BE2C (cell line): Measurements from ENCODE around the genes VAPB and TUBB1.

DNA sequence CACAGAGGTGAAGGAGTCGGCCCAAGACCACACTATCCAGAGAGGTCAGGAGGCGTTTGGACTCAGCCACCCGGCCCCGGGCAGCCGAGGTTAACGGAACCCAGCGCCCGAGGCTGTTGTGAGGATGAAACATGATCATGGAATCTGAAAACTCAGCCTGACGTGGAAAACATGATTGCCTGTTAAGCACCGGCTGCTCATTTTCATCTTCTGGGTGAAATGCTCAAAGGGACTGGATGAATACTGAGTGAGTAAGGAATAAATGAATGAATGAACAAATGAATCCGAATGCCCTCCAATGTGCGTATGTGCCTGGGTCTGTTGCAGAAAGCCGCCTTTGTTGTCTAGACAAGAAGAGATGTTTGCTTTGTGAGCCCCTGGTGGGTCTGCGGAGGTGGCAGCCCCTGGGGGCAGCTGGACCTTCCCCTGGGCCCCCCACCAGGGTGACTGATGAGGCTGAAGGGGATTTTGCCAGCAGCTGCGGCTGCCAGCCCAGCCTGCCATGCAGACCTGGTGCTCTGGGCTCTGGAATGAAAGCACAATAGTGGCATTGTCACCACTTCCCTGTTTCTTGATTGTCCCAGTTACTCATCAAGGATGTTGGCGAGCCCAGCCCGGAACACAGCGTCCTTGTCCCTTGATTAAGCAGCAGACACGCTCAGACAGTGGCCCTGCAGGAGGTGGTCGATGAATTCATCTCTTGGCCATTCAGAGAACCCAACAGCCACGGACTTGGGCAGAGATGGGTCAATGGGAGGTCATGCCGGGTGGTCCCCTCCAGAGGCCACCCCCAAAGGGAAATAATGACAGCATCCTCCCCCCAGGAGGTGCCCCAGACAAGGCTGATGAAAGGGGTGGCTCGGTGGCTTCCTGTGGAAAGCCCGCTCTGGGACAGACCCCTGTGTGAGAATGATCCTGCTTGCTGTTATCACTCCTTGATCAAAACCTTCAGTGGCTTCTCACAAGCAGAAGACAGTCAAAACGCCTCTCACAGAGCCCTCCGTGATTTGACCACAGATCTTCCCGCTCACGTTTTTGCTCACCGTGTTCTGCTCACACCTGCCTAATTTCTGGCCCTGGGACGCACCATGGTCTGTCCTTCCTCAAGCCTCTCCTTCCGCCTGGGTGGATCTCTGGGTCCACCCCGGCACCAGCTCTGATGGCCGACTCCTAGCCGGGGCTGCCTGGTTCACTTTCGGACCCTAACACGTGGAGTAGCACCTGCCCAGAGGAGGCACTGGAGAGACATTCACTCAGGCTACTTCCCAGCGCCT is 133.1 kb upstream of the C20orf85 start:
- RRBS: 92% methylated on average over 7 of the region's 37 CpGs

DNA sequence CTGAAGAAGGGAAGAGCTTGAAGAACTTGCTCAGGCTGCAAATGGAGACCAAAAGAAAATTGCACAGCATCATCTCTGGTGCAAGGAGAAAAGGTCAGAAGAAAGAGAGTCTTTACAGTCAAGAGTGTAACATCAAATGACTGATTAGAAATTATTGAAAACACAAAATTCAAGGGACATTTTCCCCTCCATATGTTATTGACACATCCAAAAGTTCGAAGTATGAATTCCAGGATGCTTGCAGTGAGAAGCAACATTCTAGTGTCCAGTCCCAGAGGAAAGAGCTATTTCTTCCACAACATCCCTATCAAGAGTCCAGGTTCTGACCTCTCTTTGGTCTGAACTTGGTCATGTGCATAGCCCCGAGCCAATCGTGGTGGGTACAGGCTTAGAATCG is 53.0 kb upstream of the C20orf85 start:
- RRBS: no CpG with 5 or more reads among the region's 4 CpGs

DNA sequence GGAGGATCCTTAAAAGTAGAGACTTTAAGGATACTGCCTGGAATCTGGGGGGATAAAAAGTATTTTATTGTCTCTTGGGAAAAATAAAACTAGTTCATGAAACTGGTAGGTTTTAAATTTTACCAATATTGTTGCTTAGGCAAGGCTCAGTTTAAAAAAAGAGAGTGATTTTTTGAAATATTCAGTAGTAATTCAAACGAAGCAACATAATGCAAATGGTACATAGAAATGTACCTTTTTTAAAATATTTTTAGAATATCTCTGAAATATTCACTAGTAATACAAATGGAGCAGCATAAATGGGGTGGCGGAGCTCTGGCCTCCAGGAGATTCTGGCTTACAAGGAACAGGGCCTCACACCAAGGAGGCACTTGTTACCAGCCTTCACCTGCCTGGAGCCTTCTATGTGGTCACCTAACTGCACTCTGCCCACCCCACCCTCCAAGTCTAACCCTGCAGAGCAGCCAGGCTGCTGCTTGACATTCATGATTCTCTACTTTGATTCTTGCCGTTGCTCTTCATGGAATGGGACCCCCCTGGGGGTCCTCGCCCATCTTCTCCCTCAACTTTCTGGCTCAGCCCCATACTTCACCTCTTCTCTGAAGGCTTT is 27.0 kb downstream of the RAB22A start:
- RRBS: no CpG with 5 or more reads among the region's 4 CpGs

DNA sequence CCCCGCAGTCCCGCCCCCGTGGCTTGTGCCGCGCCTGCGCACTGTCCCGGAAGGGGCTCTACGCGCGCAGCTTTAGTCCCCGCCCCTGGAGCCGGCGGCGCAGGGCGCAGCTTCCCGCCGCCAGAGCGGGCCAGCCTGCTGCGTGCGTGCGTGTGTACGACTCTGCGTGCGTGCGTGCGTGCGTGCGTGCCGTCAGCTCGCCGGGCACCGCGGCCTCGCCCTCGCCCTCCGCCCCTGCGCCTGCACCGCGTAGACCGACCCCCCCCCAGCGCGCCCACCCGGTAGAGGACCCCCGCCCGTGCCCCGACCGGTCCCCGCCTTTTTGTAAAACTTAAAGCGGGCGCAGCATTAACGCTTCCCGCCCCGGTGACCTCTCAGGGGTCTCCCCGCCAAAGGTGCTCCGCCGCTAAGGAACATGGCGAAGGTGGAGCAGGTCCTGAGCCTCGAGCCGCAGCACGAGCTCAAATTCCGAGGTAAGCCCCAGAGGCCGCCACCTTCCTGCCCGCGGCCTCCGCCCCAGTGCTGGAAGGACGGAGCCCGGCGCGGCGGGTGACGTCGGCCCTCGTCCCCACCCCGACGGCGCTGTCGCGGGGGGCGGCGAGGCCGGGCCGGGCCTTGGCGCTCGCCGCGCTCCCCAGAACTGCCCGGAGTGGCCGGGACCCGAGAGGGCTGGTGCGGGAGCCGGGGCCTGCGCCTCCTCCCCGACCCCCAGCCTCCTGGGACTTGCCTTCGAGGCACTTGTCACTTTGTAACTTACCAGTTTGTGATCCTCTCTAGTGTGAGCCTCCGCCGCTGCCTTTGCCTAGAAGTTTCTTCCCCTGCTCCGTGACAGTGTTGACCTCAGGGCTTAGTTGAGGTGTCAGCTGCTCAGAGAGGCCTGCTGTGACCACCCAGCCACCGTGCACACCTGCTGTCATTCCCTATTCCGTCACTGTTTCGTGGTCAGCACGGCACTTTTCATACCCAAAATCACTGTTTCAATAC is at the start of gene VAPB:
TSS of gene VAPB (plus strand) at position 185 of the 984 bp plus-strand sequence.
- RRBS: 1% methylated on average over 59 of the region's 101 CpGs

DNA sequence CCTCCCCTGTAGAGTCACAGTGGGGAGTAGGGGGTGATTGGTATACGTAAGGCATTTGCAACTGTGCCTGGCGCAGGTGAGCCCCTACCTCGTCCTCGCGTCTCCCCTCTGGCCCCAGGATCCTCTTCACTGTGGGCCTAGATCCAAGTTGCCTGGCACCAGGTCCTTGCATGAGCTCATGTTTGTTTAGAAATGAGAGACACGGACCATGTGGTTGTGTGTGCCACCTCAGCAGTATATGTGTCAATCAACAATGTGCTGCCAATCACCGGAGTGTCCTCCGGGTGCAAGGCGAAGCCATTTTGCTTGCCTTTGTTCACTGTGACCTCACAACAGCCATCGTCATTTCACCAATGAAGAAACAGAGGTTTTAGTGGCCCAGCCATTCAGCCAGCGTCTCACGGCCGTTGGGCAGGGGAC is 36.0 kb upstream of the STX16 start:
- RRBS: no CpG with 5 or more reads among the region's 13 CpGs

DNA sequence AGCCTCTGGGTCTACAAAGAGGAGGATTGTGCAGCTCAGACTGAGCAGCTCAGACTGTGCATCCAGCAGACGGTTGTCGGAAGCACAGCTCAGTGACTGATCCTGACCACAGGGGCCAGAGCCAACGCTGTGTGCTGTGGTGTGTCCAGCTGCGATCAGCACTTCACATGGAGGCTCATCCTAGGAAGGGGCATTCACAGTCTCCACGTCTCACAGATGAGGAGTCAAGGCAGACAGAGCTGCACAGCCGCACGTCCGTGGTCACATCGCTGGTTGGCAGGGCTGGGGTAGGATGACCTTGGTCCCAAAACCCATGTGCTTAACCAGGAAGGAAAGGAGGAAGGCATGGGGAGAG is 28.3 kb upstream of the STX16 start:
- RRBS: no CpG with 5 or more reads among the region's 9 CpGs

DNA sequence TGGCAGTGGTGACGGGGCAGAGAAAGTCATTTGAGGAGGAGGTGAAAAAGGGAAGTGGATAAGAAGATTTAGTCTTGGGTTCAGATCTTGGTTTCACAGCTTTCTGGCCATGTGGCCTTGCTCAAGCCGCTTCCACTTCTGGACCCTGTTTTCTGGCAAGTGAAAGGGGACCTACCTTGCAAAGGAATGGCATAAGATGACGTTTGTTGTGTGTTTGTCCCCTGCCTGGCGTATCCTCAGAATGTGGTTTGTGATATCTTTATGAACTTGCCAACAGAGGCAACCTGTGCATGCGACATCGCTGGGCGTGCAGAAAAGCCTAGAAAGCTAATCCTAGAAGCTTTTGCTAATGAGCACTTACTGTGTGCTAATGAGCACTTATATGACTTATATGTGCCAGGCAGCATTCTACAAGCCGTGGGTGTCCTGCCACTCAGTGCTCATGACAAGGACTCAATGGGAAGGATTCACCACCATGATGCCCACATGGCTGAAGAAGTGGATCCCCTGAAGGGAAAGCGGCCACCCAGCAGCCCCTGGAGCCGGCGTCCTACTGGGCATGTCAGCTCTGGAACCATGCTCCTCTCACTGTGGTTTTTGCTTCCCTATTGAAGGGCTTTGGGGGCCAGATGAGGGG is 23.6 kb upstream of the STX16 start:
- RRBS: no CpG with 5 or more reads among the region's 11 CpGs

GRCh38 chr20:58647596-58648486 is 3.2 kb upstream of the STX16 start:
- RRBS: no CpG with 5 or more reads among the region's 13 CpGs

DNA sequence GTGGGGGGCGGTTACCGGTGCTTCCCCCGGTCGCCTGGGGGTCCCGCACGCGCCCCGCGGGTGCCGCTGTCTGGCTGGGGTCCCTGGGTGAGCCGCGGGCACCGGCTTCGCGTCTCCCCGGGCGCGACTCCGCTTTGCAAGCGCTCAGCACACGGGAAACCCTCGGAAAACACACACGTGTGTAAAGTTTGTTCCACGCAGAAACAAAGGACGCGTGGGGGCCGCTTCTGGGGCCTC is 1.3 kb upstream of the STX16 start:
- RRBS: 92% methylated on average over 10 of the region's 27 CpGs

DNA sequence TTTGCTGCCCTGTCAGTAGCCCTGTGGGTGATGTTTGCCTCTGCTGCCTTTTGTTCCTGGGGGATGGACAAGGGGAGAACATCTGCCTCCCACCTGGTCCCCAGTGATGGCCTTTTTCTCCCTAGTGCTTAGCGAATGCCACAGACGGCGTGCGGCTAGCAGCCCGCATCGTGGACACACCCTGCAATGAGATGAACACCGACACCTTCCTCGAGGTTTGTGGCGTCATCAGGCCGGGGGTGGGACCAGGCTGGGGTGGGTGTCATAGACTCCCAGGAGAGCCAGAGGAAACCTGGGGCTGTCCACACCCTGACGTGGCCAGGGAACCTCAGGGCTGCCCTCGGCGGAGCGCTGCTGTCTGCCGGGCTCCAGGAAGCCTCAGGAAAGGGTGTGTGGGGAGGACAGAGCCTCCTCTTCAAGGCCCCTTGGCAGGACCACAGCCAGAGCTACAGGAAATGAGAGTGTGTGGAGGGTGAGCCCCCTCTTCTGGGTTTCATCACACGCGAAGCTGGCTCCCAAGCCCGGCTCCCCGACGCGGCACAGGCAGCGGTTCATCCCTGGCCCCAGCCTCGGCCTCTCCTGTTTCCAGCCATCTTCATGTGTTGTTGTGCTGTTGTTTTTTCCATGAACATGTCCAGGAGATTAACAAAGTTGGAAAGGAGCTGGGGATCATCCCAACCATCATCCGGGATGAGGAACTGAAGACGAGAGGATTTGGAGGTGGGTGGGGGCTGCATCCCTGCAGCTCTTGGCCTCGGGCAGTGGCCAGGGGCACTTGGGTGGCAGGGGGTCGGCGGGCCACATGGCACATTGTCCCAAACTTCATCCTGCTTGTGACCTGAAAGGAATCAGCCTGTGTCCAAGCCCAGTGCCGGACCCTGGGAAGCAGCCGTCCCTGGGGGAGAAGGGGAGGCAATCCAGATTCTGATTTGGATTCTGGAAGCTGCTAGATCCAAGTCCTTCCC is 6.2 kb downstream of the NPEPL1 start:
- RRBS: no CpG with 5 or more reads among the region's 30 CpGs

DNA sequence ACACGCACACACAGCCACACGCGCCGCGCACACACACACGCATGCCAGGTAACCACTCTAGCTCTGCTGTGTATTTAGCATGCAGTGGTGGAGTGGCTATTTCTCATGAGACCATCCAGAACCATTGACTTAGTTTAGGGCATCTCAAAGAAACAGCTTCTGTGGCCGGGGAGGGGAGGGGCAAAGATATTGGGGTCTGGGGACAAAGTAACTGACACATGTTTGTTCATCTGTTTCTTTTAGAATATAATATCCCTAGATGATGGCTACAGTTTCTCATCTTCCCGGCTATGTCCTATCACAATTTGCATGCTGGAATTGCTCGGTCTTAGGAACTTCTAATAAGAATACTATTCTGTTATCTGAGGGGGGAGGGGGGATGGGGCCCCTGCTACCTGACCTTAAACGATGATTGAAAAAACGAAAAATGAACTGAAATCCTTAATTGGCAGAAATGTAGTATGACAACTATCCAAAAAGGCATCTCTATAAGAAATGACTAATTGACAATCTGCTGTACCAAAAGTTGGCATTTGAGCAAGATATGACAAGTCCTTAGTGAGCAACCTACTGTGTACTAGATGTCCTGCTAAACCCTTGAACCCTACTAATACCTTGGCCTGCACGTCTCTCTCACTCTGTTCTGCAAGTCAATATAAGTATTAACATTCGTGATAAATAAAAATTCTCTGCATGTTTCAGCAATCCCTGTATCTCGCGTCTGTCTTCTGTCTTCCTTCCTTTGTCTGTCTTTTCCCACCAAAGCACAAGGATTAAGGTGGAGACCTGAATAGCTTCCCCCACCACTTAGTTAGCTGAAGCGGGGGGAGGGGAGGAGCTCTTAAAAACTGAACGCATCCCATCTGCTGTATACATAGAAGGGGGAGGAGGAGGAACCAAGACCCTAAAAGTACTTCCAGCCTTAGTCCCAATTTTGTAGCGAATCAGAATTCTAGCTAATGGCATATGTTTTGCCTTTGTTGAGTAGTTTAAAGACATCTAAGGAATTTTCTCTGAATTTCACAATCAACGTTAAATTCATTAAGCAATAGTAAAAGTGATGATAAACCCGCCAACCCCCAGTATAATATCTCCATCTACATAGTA is 8.8 kb downstream of the GNAS start:
- RRBS: 50% methylated on average over 2 of the region's 20 CpGs

DNA sequence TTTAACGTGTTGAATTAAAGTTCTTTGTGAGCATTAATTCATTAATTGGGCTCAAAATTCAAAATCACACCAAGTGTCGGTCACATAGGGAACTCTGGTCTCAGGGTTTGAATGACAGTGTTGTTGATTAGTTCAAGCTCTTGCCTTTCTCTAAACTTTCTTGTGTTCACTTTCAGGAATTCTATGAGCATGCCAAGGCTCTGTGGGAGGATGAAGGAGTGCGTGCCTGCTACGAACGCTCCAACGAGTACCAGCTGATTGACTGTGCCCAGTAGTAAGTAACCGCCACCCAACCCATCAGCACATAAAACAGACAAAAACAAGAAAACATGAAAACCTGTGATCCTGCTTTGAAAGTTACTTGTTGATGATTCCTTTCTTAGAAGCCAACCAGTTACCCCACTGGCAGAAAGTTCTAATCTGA is 14.0 kb downstream of the GNAS start:
- RRBS: no CpG with 5 or more reads among the region's 7 CpGs

DNA sequence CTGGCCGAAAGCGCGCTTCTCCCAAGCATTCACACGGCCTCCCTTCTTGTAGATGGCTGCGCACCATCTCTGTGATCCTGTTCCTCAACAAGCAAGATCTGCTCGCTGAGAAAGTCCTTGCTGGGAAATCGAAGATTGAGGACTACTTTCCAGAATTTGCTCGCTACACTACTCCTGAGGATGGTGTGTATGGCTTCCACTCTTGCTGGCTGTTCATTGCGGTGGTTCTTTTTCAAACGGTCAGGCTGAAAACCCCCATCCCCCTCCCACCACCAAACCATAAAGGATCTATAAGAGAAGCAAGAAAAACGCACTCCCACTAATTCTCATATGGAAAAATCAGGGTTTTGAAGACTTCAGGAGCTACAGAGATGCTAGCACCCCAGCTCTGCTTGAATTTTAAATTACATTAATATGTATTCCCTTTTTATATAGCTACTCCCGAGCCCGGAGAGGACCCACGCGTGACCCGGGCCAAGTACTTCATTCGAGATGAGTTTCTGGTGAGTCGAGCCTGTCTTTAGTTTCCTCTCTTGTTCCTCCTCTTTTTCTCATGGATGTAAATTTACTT is 18.8 kb downstream of the GNAS start:
- RRBS: no CpG with 5 or more reads among the region's 18 CpGs

DNA sequence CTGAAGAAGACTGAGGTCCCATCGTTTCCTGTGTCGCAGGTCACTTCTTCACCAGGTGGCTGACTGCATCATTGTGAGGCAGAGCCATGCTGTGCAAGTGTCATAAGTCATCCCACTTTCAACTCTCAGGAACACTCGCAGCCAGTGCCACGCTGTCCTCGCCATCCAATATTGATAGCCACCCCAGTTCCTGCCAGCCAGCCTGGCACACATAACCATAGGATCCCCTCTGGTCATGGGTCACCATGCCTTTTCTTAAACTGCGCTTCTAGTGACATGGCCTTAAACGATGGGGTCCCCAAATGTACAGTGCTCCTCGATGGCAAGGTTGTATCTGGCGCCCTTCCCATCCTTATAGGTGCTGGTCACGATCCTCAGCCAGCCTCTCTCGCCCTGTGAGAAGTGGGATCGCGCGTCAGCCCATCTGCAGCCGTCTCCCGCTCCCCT is 11.7 kb downstream of the CTSZ start:
- RRBS: no CpG with 5 or more reads among the region's 16 CpGs

DNA sequence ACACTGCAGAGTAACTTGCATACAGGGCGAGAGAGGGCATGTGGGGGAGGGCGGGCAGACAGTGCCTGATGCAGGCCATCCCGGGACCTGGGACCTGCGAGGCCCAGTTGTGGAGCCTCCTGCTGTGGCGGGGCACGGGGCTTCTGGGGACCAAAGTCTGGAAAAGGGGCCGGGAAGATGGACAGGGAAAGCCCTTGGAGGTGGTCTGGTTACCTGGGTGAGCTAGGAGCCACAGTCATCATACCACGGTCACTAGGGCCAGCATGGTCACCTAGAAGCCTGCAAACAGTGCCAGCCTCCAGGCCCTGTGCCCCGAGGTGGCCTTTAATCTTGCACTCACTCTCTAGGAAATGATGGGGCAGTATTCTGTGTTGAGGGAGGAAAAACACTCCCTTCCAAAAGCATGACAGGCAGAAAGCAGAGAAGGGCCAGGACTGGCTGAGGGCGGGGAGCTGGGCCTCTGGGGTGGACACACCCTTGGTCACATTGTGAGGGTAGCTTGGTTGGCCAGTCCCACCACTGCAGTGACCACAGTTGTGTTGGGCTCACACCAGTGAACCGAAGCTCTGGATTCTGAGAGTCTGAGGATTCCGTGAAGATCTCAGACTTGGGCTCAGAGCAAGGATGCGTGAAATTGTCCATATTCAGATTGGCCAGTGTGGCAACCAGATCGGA is at the start of gene TUBB1:
TSS of gene TUBB1 (plus strand) at position 531 of the 675 bp plus-strand sequence.
- RRBS: 96% methylated on average over 3 of the region's 14 CpGs

DNA sequence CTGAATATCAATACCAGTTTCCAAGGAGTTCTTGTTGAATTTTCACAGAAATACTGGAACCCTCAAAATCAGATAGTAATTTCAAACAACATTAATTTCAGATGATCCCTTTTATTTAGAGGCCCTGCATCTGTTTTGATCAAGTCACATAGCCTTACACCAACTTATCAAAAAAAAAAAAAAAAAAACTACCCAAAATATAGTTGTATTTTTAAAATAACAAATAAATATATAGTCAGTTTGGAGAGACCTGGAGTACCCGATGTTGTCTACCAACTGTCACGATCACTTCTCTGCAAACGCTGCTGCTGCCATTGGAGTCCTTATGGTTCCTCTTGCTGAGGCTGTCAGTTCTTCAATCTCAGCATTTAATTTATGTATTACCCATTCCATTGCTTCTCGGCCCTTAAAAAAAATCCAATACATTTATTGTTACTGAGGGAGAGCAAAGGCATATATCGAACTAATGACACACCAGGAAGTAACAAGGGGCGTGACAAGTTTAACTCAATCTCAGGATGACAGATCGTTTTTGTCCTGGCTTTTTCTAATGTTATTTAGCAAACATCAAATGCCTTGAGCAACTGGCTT is 2.7 kb upstream of the ATP5F1E start:
- RRBS: no CpG with 5 or more reads among the region's 7 CpGs

DNA sequence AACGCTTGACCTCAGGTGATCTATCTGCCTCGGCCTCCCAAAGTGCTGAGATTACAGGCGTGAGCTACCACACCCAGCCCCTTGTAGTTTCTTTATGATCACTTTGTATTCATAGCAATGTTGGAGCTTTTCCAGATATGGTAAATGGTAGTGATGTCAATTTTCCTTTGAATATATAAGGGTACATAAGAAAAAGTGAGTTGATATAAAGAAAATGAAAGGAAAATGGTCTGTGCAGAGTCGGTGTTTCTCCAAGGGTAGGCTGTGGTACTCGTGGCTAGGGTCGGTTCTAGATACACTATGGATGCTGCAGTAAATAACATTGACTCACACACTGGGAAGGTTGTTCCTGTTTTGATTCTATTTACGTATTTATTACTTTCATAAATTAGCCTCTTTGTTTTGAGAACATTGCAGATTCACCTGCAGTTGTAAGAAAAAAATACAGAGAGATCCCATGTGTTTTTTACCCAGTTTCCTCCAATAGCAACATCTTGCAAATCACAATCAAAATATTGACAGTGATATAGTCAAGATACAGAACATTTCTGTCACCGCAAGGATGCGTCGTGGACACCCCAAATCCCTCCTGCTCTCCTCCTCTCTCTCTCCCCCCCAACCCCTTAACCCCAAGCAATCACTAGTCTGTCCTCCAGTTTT is 2.5 kb downstream of the ZNF831 start:
- RRBS: no CpG with 5 or more reads among the region's 10 CpGs

- RRBS: no CpG with 5 or more reads among the region's 14 CpGs
These were observed 89.2 kb upstream of the PHACTR3 start for GRCh38 chr20:59515155-59515504.

DNA sequence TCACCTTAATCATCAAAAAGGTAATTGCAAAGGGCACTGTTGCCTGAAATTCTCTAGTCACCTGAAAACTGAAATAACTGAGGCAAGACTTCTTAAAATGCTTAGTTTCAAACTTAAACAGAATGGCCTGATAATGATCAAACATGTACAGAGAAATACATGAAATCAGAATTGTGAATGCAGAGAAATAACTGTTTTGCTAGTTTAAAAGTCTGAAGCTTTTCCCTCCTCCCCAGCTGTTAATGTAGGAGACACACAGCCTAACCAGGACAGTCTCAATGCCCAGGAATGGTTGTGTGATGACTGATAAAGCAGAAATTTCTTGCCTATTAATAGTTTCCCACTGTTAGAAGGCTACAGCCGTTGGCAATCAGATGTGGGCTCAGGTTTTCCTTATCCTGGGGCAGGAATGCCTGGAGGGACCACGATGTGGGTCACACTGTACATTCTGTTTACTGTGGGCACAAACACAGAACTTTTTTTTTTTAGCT is 2.0 kb downstream of the PPP1R3D start:
- RRBS: no CpG with 5 or more reads among the region's 2 CpGs

DNA sequence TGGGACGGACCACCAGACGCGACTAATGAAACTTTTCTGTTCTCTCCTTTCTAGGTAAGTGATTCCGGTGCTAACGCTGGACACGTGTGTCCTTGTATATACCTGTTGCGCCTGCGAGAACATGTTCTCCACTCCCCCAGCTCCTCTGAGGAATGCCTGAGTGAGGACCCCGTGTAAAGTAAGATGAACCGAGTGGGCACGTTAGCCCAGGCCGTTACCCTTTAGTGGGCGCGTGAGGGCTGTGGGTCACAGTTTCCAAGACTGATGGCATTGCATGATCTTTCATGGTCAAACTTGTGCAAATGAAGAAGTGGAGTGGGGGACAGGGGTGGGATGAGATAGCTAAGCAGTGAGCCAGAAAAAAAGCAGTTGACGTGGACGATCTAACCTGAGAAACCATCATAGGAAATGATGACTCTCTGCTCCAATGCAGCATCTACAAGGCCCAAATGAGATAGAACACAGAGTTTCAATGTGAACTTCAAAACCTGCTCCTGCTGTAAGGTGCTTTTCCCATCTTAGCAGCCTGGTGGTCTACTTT is 249.8 kb downstream of the CDH4 start:
- RRBS: no CpG with 5 or more reads among the region's 16 CpGs